Metastatic Pancreatic Carcinoma in the Ovary (tissue), 1 donor: ENCODE measurements around a stretch of chr9.

DNA sequence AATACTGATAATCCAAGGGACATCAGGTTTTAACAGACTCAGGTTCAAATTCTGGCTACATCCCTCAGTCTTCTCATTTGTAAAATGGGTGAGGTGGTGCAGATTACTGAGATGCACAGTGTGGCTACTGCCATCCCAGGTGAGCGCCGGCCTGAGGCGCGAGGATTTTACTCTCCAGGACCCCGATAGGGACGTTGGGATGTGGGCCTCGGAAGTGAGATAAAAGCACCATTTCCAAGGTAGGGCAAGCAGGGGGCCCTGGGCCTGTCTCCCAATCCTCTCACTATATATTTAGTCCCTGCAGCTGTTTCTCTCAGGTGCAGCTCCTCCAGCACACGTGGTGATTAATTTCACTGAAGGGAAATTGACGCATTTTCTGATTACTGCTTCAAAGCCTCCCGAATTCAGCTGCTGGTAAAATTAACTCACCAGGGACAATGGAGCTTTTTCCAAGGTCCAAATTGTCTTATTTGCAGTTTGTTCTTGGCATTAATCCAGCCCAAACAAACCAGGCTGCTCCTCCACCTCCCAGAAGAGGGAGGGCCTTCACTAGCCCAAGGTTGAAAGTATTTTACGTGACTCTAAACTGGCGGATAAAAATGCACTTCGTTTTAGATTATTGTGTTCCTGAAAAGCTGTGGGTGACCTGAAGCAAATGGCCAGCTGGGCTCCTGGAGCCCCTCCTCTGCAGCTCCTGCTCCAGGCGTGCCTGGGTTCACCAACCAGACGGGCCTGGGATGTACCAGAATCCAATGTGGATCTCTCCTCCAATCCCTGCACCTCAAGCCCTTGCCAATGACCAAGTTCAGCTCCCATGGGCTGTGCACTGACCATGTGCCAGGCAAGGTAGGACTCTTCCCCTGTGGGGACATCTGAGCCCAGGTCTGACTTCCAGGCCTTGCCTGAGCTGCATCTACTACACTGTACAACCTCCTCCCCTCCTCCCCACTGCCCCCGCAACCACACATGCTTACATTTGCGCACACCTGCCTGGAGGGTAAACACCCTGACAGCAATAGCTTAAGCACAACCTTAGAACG, 193.6 kb downstream of the CDK5RAP2 start:
- PRO-cap: bidirectional peak, plus-strand start at position 725 of the sequence, minus-strand start at position 282 of the sequence; unidirectional peak, plus-strand start at position 833 of the sequence

DNA sequence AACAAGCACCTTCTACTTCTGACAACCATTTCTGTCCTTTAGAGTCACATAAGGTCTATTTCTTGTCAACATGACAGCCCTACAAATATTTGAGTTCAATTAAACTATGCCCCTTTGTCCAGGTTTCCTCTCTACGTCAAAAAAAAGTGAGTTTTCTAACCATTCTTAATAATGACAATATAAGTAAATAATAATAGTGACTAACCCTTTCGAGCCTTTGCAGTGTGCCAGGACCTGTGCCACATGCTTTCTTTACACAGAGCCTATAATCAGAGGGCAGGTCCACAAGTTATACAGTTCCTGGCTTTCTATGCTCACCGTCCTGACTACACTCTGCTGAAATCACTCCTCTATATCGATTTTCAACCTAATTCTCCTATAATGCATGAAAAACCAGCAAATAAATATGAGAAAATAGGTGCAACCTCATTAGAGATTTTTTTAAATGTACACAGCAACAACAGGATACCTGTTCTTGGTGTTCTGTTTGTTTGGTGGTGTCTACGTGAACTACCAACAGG, 115.0 kb downstream of the CDK5RAP2 start:
- PRO-cap: no peak

DNA sequence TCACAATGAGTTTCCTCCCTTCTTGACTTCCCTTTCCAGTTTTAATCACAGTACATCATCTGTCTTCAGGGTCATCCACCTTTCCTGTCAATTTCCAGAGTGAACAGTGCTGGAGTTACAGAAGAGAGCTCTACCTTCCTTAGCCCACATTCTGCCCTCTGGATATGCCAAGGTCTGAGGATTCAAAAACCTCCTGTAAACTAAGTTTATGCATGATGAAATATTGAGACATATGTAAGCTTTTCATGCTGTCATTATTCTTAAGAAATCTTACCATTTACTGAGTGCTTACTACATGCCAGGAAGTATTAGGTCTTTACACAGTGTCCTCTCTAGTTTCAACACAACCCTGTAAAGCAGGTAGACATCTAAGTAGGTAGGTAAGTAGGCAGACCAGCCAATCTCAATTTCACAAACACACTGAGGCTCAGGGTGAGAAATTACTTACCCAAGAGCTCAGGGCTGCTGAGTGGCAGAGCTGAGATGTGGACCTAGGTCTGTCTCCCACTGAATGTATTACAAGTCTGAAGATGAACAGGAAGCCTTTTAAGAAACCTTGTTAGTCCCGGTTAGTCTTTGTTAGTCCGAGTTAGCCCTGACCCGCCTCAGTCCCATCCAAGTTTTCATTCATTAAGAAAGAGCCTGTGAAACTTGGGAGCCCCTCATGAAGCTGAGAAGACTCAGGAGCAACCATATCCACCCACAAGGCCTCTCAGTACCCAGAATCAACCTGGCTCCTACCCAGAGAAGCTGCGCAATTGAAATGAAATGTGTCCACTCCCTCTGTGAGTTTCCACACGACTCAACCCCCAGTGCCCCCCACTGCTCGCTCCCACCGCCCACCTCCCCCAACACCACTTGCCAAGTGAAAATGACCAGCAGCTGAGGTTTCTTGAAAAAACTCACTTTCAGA, 105.0 kb downstream of the CDK5RAP2 start:
- PRO-cap: no peak

- PRO-cap: no peak
These were observed 11.7 kb downstream of the CDK5RAP2 start for GRCh38 chr9:120567996-120568857.

GRCh38 chr9:120653029-120653482, 61.2 kb downstream of the MEGF9 start:
- PRO-cap: no peak

DNA sequence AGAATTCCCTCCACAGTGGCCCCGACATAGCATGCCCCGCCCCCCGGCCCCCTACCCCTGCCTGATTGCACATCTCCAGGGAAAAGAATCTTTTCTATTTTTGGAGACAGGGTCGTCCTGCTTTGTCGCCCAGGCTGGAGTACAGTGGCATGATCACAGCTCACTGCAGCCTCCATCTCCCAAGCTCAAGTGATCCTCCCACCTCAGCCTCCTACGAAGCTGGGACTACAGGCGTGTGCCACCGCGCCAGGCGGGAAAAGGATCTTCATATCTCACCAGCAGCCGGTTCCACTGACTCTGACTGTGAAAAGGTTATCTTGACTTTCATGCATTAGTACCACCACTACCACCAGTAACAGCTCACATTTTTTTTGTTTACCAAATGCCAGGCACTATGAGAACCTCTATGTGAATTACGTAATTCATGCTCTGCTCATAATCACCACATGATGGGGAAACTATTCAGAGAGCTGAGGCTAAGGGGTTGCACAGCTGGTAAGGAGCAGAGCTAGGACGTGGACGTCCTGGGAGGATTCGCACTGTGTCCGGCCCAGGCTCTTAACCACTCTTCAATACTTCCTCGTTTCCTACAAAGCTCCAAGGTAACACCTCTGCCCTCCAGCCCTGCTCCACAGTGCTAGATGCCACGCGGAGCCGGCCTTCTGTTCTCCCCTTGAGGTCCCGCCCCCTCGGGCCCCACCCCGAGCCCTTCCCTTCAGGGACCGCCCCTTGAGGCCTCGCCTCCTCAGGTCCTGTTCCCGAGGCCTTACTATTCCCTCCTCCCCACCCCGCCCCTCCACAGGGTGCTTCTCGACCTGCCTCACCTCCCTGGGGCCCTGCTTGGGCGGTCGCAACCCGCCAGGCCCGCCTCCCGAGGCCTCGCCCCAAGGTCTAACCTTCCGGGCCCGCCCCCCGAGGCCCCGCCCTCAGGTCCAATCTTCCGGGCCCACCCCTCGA, 8.7 kb downstream of the PHF19 start:
- PRO-cap: unidirectional peak, plus-strand start at position 465 of the sequence; unidirectional peak, minus-strand start at position 633 of the sequence; bidirectional peak, plus-strand start outside the sequence, minus-strand start at position 866 of the sequence

DNA sequence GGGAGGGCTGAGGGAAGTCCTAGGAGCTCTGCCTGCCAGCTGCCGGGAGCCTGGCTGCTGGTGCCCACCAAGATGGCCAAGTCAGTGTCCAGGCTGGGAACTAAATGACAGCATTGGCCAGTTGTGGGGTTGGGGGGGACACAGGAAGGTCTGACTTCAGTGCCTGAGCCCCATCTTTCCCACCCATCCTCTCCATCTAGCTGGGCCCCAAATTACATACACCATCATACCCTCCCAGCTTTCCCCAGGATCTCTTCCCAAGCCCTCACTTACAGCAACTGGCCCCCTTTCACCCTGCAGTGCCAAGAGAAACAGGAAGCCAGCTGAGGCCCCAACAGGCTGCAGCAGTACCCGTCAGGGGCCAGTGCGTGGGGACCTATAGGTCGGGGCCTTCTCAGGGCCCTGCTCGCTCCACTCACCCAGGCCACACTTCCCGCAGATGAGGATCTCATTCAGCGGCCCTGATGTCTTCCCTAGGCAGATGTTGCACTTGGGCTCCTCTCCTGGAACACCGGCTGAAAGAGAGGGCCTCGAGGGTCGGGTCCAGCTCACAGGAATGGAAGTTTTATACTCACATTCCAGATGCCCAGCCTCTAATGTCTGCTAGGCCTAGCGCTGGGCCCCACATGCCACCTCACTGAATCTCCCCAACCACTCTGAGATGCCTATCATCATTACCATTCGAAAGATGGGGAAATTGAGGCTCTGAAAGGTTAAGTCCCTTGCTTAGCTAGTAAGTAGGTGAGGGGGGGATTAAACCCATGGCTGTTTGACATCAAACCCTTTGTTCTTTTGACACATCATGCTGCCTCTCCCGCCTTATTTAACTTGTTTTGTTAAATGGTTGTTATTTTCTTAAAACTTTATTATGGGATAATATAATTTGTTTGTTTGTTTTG, 6.7 kb downstream of the PHF19 start:
- PRO-cap: no peak

DNA sequence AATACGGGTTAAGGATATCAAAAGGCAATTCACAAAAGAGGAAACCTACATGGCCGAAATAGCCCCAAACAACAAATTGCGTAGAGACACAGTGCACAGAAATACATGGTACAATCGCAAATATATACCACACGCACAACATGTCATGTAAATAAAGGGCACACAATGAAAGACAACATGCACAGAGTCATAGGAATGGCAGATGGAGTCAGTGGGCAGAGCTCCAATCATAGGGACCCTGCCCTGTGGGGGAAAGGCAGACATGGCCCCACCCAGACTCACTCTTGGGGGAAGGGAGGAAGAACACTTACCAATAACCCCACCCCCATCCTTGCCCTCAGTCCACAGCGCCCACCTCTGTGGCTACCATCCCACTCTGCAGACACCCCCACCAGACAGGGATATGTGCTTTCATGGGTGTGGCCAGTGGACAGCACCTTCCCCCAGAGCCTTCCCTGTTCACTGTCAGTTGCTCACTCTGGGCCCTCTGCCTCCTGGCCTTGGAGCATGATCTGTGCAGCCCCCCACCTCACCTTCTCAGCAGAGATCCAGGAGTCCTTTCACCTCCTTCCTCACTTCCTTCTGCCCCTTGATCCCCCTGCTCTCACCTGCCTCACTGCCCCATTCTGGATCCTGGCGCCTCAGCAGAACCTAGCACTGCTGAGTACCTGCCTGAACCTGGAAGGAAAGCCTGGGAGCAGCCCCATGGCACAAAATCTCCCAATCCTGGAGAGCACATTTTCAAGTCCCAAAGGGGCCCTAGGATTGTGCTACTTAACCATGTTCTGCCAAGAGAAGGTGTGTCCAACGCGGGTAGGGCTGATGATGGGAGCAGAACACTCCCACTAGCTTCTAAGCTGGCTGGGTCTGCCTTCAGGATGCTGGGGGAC, 1.3 kb upstream of the PHF19 start:
- PRO-cap: no peak

DNA sequence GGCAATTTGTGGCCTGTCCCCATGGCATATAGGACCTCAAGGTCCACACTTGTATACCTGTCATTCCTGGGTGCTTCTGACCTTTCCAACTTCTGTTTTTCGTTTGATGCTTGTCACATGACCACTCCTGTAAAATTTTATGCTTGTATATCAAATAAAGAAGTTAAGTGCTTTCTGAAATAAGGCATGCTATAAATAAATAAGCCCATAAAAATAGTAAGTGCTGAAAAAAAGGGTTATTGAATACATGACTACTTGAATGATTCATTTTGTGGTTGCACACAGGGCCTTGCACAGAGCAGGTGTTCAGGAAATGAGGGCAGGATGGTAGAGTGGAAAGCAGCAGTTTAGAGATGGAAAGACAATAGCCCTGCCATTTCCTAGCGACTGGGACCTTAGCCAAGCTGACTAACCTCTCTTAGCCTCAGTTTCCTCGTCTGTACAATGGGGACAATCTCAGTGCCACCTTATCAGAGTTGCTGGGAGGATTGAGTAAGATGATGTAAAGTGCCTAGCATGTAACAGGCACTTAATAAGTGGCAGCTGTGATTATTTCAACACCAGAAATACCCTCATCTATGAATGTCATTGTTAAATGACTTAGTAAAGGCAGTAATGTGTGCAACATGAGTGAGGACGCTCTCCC, 15.7 kb upstream of the PHF19 start:
- PRO-cap: no peak

DNA sequence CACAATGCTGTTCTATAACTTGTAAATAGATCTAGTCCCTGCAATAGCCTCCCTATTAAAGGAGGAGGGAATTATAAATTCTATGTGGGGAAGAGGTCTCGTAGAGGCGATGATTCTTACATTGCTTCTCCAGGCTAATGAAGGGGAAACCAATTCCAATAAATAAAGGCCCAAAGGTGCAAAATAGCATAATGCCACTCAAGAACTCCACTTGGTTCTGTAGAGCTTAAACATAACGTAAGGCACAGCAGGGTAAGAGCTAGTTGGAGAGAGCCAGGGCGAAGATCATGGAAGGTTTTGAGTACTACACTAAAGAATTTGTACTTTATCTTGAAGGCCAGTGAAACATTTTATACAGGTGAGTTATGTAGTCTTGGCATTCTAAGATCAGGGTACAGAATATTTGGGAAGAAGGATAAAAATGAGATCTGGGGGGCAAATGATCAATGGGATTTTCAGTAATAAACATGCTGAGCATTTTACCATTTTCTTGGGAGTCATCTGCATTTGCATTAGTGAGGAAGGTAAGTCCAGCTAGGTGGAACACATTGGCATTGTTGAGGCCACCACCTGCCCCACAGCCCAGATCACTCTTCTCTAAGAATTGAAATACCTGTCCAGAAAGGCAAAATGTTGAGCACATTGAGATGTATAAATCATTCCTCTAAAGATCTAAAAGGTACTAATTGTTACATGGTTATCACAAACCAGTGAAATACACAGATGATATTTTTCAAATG, 34.1 kb downstream of the C5 start:
- PRO-cap: no peak

DNA sequence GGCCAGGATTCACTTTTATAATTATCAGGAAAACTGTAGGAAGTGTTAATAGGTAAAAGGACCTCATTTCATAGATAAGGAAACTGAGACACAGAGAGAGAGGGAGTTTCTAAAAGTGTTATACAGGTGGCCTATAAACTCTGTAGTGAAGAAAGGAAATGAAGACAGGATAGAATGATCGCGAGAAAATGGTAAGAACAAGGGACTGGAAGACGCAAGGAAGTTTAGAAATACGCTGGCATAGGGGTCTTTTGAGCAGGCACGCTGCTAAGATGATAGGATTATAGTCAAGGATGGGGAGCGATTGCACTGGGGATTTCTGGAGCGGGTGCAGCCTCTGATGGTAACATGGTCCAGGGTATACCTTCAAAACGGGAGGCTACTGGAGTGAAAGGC, 947 bp upstream of the CNTRL start:
- PRO-cap: no peak

DNA sequence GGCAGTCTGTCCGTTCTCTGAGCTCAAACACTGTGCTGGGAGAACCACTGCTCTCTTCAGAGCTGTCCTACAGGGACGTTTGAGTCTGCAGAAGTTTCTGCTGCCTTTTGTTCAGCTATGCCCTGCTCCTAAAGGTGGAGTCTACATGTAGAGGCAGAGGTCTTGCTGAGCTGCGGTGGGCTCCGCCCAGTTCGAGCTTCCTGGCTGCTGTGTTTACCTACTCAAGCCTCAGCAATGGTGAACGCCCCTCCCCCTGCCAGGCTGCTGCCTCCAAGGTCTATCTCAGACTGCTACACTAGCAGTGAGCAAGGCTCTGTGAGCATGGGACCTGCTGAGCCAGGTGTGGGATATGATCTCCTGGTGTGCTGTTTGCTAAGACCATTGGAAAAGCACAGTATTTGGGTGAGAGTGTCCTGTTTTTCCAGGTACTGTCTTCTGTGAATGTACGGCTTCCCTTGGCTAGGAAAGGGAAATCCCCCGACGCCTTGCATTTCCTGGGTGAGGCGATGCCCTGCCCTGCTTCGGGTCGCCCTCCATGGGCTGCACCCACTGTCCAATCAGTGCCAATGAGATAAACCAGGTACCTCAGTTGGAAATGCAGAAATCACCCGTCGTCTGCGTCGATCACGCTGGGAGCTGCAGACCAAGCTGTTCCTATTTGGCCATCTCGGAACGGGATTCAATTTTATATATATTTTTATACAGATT, 58.5 kb downstream of the CNTRL start:
- PRO-cap: no peak

DNA sequence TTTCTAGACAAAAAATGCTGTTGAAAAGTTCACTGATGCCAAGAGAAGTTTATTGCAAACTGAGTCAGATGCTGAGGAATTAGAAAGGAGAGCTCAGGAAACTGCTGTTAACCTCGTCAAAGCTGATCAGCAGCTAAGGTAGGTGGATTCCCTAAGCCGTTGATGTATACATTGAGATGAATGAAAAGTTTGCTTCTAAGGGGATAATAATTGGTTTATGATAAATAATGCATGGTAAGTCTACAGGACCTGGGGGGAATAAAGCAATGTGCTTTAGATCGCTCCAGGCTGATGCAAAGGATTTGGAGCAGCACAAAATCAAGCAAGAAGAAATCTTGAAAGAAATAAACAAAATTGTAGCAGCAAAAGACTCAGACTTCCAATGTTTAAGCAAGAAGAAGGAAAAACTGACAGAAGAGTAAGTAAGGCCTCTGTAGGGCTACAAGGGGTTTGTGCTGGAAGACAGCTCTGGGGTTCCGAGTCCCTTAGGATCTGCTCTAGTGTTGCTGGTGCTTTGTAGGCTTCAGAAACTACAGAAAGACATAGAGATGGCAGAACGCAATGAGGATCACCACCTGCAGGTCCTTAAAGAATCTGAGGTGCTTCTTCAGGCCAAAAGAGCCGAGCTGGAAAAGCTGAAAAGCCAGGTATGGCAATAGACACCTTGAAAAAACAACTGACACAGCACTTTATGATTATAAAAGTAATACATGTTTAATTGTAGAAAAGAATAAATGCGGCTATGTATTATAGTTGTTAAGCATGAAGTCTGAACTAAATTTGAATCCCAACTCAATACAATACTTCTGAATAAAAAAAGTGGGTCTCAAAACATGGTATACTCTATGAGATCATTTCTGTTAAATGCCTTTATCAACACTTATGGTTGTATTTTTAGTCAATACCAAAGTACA, 43.9 kb downstream of the RAB14 start:
- PRO-cap: no peak

- PRO-cap: no peak
These were observed 27.0 kb upstream of the RAB14 start for GRCh38 chr9:121228608-121229110.

DNA sequence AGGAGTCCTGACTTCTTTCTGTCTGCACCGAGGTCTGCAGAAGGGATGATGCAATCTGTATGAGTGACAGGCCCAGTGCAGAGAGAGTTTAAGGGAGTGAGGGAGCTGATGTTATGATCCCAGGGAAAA, 21.8 kb downstream of the GSN start:
- PRO-cap: no peak

DNA sequence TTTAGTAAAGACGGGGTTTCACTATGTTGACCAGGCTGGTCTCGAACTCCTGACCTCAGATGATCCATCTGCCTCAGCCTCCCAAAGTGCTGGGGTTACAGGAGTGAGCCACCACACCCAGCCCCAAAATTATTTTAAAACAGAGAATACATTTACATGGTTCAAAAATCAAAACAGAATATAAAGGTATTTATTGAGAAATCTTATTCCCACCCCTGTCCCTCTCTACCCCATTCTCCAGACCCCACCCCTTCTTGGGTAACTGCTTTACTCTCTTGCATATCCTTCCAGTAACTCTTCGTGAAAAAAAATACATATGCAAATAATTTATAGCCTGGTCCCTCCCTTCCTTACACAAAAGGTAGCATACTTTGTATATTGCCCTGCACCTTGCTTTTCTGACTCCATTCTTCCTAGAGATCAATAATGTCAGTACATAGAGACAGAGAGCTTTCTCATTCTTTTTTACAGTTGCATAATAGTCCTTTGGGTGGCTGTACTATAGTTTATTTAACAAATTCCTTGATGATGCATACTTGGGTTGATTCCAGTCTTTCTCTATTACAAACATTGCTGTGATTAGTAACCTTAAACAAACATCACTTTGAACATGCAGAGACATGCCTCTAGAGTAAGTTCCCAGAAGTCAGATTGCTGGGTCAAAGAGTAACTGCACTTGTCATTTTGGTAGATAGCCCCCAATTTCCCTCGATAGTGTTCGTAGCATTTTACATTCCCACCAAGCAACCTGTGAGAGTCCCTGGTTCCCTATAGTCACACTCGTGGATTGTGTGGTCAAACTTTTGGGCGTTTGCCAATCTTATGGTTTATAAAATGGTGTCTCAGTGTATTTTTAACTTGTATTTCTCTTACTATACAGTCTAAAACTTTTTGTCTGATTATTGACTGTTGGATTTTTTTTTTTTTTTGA, 47.9 kb downstream of the STOM start:
- PRO-cap: no peak

DNA sequence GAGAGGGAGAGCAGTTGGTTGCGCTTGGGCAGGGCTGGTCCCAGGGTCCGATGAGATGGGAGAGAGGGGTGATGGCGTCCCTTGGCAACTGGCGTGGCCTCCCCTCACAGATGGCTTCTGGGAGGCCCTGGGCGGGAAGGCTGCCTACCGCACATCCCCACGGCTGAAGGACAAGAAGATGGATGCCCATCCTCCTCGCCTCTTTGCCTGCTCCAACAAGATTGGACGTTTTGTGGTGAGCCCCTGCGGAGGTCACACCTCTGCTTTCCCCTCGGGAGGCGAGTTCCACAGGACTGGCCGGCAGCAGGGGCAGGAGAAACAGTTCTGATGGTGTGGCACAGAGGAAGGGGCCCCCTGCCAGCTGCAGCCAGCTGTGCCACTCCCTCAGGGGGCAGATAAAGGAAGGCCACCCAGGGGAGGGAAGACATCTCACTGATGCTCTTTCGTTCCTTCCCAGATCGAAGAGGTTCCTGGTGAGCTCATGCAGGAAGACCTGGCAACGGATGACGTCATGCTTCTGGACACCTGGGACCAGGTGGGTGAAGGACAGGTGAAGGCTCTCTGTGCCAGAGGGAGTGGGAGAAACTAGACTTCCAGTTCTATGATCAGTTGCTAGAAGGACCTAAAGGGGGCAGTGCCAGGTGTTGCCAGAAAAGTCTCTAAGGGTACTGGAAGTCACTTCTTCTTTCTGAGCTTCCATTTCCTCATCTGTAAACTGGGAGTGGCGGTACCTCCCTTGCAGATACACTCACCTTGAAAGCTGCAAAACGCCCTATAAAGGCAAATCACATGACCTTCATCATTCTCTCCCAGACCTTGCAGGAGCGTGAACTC, 41.1 kb downstream of the STOM start:
- PRO-cap: no peak

DNA sequence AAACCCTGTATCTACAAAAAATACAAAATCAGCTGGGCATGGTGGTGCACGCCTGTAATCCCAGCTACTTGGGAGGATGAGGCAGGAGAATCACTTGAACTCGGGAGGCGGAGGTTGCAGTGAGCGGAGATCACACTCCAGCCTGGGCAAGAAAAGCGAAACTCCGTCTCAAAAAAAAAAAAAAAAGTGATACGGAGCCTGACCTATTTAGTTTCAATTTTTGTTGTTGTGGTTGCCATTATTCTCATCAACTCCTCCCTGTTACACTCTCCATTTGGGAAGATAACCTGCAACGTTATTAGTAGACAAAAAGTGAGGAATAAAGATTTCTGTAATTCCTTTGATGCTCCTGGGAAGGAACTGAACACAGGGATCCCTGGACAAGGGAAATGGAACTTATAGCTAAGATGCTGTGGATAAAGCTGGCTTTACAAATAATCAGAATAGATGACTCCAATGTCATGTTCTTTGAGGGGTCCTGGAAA, 1.2 kb downstream of the STOM start:
- PRO-cap: no peak

GRCh38 chr9:121609746-121610400, 41.6 kb upstream of the DAB2IP start:
- PRO-cap: no peak

DNA sequence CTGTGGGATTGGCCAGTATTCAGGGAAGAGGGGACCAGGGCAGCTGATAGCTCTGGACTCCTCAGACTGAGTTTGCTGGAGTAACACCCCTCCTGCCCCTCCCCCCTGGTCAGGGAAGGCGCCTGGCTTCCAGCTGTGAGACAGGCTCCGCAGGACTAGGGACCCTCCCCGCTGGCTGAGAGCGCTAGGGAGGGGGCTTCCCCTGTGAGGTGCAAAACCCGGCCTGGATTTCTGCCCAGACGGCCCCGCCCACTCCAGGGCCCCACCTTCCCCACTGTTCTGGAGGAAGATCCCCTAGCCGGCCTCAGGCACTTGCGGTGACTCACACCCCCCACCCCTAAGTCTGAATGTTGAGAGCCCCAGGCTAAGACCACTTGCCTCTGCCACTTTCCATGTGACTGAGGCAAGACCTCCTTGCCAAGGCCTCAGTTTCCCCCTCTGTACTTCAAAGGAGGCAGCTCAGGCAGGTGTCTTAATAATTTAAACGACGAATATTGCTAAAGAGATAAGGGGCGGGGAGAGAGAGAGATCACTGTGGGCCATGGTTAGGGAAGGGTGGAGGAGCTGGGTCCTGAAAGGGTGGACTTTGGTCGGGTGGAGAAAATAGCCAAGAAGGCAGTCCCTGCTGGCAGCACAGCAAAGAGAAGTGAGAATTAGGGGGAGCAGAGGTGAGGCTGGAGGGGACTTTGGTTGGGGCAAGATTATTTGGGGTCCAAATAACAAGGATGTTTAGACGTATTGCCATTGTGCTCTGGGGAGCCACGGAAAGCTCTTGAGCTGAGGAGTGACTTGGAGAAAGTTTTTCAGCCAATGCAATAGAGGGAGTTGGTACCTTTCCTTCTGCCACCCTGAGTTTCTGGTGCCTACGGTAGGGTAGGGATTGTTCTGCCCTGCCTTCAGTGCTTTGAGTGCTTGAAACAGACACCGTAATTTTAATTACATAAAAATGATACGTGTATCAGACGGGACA, 960 bp upstream of the DAB2IP start:
- PRO-cap: no peak